H4 (cell line): ENCODE measurements around the genes PAFAH1B3, PSG7 and LYPD3.

GRCh38 chr19:42079485-42080274, 3.7 kb downstream of the ZNF574 start:
- RAMPAGE, long total RNA: no peak

DNA sequence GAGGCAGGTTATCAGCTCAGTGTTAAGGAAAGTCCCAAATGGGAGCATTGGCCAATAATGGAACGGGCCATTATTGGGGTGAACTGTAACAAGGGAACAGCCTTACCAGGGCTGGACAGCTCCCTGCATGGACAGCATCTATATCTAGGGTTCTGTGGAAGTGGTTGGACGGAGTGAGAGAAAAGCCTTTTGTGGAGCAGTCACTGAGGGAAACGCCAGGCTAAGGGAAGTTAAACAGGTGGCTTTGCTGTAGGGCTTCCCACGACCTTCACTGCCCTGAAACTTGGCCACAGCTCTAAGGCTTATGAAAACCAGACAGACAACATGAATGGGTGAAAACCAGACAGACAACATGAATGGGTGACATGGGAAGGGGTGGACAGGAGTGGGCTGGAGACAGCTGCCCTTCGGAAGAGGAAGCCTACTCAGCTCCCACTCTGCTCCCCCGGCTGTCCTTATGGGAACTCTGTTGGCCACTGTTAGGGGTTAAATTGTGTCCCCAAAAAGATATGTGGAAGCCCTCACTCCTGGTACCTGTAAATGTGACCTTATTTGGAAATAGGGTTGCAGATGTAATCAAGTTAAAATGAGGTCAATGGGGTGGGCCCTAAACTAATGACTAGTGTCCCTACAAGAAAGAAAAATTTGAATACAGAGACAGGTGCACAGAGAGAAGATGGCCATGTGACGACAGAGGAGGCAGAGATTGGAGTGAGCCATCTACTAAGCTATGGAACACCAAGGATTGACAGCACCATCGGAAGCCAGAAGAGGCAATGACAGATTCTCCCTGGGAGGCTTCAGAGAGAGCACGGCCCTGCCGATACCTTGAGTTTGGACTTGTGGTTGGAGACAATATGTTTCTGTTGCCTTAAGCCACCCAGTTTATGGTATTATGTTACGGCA, 16.7 kb downstream of the POU2F2 start:
- RAMPAGE, long total RNA: no peak

- RAMPAGE, long total RNA: no peak
Measured at GRCh38 chr19:42121137-42122182, 10.8 kb downstream of the POU2F2 start.

DNA sequence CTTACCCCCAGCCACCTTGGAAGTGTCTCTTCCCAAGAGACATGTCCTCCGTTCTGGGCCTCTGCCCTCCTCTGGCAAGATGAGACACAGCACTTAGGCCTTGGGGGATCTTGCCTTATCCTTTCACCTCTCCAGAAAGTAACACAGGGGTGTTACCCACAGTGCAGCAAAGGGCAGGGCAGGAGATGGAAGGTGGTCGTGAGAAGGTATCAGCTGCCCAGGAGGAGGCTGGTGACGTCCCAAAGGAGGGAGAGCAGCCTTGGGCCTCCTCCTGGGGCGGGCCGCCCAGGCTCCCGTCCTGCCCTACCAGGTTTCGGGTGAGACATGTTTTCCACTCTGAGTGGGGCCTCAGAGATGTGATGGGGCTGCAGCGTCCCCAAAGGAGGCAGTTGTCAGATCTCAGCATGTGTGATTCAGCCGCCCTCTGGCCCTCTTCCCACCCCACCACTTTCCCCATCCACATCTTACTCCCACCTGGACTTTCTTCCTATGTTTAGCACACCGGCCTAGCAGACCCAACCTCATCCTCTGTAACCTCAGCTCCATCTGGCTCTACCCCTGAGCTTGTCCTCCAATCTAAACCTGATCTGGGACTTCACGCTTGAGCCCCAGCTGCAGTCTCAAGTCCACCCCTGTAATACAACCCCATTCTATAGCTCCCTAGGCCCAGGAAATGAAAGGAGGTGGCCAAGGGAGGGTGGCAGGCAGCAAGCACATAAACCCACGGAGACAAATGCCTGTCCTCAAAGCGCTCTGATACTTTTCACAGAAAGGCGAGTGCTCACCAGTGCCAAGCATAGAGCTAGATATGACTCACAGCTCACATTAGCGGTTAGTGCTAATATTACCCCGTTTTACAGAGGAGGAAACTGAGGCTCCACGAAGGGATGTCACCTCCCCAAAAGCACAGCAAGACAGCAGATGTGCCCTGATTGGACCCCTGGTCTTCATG, 9.3 kb downstream of the POU2F2 start:
- RAMPAGE, long total RNA: no peak

DNA sequence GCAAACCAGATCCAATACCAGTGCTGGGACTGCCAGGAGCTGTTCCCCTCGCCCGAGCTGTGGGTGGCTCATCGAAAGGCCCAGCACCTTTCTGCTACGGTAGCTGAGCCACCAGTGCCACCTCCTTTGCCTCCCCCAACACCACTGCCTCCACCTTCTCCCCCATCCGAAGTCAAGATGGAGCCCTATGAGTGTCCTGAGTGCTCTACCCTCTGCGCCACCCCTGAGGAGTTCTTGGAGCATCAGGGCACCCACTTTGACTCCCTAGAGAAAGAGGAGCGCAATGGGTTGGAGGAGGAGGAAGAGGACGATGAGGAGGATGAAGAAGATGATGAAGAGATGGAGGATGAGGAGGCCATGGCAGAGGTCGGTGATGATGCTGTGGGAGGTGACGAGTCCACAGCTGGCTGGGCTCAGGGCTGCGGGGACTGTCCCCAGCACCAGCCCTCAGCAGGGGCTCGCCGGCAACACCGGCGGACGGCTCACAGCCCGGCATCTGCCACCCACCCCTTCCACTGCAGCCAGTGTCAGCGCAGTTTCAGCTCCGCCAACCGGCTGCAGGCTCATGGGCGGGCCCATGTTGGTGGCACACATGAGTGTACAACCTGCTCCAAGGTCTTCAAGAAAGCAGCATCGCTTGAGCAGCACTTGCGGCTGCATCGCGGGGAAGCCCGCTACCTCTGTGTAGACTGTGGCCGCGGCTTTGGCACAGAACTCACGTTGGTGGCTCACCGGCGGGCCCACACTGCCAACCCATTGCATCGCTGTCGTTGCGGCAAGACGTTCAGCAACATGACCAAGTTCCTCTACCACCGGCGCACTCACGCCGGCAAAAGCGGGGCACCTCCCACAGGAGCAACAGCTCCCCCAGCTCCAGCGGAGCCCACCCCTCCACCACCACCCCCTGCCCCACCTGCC, 5.0 kb downstream of the ZNF526 start:
- RAMPAGE, long total RNA: no peak

- RAMPAGE, long total RNA: no peak
Measured at GRCh38 chr19:42241873-42242478, 426 bp downstream of the GSK3A start.

GRCh38 chr19:42243405-42243993, 1.1 kb upstream of the GSK3A start:
- RAMPAGE, long total RNA: no peak

GRCh38 chr19:42278423-42278950, 9.4 kb downstream of the CIC start:
- RAMPAGE, long total RNA: no peak

DNA sequence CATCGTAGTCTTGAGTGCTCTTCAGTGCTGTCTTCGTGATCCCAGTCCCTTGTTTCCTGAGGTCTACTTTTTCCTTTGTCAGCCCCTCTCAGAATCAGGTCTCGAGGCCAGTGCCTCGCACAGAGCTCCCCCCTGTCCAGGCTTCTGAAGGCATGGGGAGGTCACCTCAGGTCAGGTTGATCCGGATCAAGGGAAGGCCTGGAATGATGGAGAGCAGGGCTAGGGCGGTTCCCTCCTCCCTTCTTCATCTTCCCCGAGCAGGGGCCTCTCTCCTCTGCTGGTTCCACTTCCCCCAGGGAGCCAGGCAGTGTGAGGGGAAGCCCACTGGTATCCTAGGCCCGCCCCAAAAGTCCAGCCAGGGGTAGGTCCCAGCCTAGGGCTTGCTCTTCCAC, 16.4 kb downstream of the CIC start:
- RAMPAGE, long total RNA: no peak

- RAMPAGE, long total RNA: no peak
Measured at GRCh38 chr19:42292532-42293428, 9.2 kb upstream of the PRR19 start.

DNA sequence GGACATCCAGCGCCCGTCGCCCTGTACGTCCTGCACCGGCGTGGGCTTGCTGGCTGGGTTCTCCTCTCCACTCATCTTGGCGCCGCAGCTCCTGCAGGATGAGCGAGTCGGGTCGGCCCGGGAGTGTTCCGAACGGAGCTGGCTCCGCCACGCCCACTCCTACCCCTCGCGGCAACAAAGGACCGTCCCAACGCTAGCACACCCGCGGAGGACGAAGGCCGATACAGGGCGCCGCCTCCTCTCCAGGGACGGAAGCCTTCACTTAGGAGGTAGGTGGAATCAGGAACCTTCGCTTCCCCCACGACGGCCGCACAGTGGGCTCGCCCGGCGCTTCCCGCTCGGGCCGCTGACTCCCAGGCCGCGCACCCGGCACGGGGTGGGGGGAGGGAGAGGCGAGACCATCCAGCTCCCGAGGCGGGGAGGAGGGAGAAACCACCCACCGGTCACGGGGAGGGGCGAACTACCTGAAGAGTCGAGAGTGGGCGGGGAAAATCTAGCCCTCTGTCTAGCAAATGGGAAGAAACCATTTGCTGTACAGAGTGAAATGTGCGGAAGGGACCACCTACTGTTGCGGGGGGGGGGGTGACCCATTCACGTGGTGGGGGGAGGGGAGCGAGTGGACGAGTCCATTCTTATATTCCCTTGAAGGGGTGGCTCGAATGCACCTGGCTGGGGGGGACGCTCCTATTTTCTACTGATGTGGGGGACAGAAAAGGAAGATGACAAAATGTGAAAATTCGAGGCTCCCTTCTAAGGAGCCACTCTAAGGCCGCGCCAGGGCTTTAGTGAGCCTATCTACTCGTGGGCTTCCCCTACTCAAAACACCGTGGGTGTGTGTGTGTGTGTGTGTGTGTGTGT, at the start of gene PAFAH1B3:
Gene PAFAH1B3 (minus strand): TSS at position 390 of the 858 bp plus-strand sequence.
- RAMPAGE, long total RNA: start-site peak on the minus strand centred at position 101 of the sequence, 12 bp wide, 15 reads; start-site peak on the minus strand centred at position 297 of the sequence, 169 bp wide, 183 reads

DNA sequence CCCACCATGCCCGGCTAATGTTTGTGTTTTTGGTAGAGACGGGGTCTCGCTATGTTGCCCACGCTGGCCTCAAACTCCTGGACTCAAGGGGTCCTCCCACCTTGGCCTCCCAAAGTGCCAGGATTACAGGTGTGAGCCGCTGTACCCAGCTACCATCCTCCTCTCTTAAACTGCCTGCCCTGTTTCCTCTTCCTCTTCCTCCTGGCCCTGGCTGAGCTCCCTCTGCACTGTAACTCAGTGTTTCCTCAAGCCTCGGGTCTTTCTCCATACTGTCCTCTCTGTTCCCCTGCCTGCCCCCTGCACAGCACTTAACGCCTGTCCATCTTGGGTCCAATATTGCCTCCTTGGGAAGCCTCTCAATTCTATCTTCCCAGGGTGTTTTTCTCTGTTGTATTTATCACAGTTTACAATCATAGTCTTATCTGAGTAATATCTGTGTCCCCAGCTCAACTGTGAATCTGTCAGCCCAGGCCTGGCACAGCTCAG, 6.1 kb downstream of the LIPE start:
- RAMPAGE, long total RNA: no peak

GRCh38 chr19:42433152-42434138, 6.3 kb upstream of the LIPE start:
- RAMPAGE, long total RNA: no peak

GRCh38 chr19:42474689-42475376, 32.1 kb upstream of the CXCL17 start:
- RAMPAGE, long total RNA: no peak

GRCh38 chr19:42936993-42937508, at the start of gene PSG7:
TSS of gene PSG7 (minus strand) at chr19:42937207.
- RAMPAGE, long total RNA: no peak

DNA sequence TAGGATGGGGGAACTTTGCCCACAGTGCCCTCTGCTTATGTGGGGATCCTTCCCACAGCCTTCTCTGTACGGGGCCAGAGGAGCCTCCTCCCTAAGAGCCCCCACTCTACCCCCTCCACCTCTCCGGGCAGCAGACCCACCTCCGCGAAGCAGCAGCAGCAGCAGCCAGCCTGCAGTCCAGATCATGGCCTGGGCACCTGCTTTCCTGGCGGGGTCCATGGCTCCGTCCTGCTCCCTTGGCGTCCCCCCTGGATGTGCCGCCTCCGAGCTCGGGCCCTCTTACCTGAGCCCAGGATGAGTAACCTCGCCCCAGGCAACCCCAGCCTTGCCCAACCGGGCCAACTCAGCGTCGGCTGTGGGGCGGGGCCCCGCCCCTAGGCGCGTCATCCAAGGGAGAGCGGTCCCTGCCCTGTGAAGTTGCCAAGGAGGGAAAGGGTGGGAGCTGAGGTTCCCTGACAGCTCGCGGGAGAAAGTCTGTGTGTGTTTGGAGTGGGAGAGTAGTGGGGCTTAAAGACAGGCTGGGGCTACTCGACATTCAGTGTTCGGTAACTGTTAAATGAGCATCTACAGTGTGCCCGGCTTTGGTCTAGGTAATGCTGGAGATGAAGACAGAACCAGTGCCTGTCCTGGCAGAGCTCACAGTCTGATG, at the start of gene LYPD3:
Gene LYPD3 (minus strand): TSS at position 256 of the 649 bp plus-strand sequence.
- RAMPAGE, long total RNA: no peak

GRCh38 chr19:43502037-43502419, 2.5 kb downstream of the PHLDB3 start:
- RAMPAGE, long total RNA: no peak

- RAMPAGE, long total RNA: no peak
Measured at GRCh38 chr19:43546356-43547181, 13.6 kb downstream of the ZNF575 start.

GRCh38 chr19:43581366-43581940, 5.9 kb downstream of the PINLYP start:
- RAMPAGE, long total RNA: no peak

GRCh38 chr19:43586147-43586697, 9.7 kb downstream of the IRGQ start:
- RAMPAGE, long total RNA: no peak